Caco-2 (cell line): ENCODE measurements around the genes ZNF182, SSX5, SSX4B and SUV39H1.

- PRO-cap: no peak
- RRBS: no CpG with 5 or more reads among the region's 3 CpGs
Observed at GRCh38 chrX:46961160-46961622, 49.0 kb downstream of the JADE3 start.

DNA sequence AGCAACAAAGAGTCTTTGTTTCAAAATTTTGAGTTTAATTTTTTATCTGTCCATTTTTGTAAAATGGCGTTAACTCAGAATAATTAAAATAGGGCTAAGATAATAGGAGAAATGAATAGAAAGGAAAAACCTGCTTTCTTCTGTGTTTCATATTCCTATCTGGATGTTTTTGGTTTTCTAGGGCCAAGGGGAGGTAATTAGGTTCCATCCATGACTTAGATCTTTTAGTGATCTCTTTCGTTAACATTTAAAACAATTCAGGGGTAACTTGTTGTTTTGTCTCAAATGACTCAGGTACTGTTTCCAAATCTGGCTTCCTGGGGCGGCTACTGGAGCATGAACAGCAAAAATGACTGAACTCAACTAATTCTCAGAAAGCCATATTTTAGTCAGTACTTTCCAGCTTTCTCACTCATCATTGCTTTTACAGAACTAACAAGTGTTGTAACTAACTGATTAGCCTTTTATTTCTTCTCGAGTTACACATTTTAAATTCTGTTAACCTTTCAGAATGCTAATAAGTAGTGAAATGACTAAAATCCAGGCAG is 55.2 kb downstream of the JADE3 start:
- PRO-cap: no peak
- RRBS: no CpG with 5 or more reads among the region's 4 CpGs

DNA sequence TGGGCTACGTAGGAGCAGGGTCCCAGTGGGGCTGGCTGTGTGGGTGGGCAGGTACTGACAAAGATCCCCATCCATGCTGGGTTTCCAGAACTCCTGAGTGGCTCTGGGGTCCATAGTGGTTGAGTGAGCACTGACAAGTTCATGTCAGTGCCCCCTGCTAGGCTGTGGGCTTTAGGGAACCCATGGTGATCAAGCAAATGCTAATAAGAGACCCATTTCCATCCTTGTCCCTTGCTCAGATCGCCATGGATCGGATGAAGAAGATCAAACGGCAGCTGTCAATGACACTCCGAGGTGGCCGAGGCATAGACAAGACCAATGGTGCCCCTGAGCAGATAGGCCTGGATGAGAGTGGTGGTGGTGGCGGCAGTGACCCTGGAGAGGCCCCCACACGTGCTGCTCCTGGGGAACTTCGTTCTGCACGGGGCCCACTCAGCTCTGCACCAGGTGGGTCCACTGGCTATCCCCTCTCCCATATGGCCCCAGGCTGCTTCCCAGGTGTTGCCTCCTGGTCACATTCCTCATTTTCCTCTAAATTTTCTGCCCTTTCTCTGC is 4.9 kb downstream of the CDK16 start:
- PRO-cap: no peak
- RRBS: no CpG with 5 or more reads among the region's 10 CpGs

DNA sequence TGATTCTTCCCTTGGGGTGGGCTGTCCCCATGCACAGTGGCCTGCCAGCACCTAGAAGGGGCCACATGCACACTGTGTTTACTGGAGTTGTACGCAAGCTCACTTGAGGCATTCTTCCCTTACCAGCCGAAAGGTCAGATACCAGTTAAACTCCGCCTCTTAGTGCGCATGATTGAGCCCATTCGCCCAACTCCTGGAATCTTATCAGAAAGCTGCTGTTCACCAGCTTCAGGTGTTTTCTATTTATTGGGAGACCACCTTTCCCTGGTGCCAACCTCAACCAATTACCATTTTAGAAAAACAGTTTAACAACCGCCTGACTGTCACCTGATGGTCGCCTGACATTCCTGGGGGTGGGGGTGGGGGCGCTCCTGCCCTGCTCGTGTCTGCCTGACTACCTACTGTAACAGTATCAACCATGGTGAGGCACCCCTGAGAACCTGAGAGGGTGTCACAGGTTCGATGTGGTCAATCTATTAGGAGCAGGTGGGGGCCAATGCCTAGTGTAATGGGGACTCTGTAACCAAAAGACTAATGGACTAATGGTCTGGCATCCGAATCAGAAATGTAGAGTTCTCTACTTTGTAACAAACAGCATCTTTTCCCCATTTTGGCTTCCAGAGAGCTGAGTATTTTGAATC is 58.4 kb upstream of the ZNF157 start:
- PRO-cap: no peak
- RRBS: no CpG with 5 or more reads among the region's 11 CpGs

- PRO-cap: bidirectional peak, plus-strand start at chrX:47556356, minus-strand start at chrX:47556170
- RRBS: 3% methylated on average over 5 of the region's 25 CpGs
Observed at GRCh38 chrX:47555783-47556934, 4.8 kb upstream of the ARAF start.

GRCh38 chrX:47574527-47574984 is 7.7 kb upstream of the TIMP1 start:
- PRO-cap: no peak
- RRBS: no CpG with 5 or more reads among the region's 19 CpGs

- PRO-cap: unidirectional peak, plus-strand start at chrX:48003529; bidirectional peak, plus-strand start at chrX:48004147, minus-strand start at chrX:48004036
- RRBS: 5% methylated on average over 6 of the region's 57 CpGs
Observed at GRCh38 chrX:48003210-48004519, at the start of gene ZNF182. TSS of gene ZNF182 (minus strand) at chrX:48003989.

- PRO-cap: no peak
- RRBS: no CpG with 5 or more reads among the region's 11 CpGs
Observed at GRCh38 chrX:48196490-48196870, at the start of gene SSX5. TSS of gene SSX5 (minus strand) at chrX:48196795.

GRCh38 chrX:48411845-48412187 is at the start of gene SSX4B:
TSS of gene SSX4B (minus strand) at chrX:48411960.
- PRO-cap: no peak
- RRBS: no CpG with 5 or more reads among the region's 14 CpGs

DNA sequence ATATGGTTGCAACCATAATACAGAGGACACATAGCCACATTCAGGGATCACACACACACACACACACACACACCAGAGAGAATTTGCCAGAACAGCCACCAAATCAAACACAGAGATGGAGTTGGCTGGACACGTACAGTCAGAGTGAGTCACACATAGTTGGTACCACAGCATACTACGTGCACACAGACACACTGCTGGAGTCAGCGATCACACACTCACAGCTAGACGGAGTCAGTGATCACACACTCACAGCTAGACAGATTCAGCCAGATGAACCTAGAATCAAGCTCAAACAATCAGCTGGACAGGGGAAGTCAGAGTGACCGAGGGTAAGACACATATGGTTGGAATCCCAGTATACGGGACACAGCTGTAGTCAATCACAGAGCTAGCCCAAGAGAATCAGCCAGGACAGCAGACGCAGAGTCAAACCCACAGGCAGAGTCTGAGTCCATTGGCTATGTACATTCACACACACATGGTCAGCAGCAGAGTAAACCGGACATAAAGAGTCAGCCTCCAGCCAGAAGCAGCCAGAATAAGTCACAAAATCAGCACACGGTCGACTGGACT is 4.7 kb downstream of the SLC38A5 start:
- PRO-cap: no peak
- RRBS: no CpG with 5 or more reads among the region's 10 CpGs

DNA sequence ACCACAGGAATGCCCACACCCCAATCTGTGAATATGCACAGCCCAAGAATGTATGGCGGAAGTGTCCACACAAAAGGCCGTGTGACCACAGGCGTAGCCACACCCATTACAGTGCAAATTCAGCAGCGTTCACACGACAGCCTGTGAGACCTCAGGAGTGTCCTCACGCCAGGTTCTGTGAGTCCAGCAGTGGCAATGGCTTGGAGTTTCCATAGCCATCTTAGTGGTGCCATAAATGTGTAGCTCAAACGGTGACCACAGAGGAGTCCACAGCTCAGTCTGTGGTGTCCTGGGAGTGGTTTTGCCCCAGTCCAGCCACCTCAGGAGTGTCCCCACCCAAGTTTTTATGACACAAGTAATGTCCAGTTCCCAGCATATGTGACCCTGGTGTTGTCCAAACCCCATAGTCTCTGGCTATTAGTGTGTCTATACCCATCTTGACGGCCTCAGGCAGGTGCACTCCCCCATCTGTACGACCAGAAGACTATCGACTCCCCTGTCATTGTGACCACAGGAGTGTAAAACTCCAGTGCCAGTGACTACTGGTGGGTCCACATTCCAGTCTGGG is 11.7 kb downstream of the FTSJ1 start:
- PRO-cap: no peak
- RRBS: no CpG with 5 or more reads among the region's 10 CpGs

DNA sequence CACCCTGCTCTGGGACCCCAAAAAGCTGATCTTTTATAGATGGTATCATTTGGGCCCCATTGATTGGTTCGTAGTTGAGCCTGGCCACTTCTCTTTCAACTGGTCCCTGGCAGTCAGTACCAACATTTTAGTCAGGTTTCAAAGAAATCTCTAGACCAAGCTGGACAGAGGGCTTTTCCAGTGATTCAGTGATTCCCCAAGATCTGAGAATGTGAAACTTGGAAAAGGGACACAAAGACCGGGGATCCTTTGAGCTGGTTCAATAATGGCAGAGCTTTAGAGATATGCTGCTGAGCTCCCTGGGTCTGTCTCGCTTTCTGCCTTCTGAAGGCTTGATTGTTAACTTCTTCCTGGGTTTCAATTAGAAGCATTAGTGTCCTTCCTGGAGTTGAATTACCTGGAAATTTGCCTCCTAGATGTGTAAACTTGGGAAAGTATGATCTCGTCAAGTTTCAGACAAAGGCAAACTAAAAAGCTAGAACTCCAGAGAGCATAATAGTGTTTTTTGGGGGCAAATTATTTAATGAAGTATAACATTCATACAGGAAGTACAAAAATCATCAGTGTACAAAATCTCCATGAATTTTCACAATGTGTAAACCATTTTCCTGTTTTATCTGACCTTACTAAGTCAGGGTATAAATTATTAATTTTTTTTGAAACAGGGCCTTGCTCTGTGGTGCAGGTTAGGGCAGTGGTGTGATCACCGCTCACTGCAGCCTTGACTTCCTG is 1.3 kb upstream of the TBC1D25 start:
- PRO-cap: no peak
- RRBS: no CpG with 5 or more reads among the region's 5 CpGs

DNA sequence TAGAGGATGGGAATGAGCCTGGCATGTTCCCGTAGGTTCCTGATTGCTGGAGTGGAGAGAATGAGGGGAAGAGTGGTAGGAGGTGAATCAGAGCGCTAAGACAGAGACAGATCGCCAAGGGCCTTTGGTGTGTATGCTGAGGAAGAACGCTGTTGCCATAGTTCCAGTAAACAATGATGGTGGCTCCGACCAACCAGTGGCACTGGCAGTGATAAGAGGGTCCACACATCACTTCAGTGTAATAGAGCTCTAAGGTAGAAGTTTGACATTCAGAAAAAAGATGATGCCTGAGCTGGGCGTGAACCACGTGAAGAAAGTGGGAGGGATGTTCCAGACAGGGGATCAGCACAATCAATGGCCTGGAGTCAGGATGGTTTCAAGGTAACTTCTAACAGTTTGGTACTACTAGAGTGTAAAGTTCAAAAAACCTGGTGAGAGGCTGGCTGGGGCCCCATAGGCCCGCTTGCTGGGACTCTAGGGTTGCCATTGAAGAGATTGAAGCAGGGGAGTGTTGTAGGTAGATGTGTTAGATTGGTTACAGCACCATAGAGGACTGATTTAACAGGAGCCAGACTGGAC is 1.1 kb downstream of the TBC1D25 start:
- PRO-cap: no peak
- RRBS: no CpG with 5 or more reads among the region's 8 CpGs

DNA sequence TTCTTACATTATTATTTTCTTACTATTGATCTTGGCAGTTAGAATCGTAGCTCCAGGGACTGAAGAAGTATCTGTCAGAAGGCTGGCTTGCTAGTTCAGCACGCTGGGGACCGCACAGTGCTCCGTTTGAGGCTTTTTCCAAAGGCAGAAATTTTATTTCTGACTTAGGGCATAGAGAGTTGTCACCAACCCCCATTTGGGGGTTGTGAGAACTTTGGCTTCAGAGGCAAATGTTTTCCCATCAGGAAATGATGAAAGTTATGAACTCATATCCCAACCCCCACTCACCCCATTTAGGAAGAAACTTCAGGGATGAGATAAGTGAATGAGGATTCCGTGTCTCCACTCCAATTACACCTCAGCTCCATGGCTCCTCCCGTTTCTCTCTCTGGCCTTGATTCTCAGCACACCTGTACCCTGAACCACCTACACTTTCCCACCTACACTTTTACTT is 4.3 kb upstream of the WDR13 start:
- PRO-cap: no peak
- RRBS: no CpG with 5 or more reads among the region's 6 CpGs

DNA sequence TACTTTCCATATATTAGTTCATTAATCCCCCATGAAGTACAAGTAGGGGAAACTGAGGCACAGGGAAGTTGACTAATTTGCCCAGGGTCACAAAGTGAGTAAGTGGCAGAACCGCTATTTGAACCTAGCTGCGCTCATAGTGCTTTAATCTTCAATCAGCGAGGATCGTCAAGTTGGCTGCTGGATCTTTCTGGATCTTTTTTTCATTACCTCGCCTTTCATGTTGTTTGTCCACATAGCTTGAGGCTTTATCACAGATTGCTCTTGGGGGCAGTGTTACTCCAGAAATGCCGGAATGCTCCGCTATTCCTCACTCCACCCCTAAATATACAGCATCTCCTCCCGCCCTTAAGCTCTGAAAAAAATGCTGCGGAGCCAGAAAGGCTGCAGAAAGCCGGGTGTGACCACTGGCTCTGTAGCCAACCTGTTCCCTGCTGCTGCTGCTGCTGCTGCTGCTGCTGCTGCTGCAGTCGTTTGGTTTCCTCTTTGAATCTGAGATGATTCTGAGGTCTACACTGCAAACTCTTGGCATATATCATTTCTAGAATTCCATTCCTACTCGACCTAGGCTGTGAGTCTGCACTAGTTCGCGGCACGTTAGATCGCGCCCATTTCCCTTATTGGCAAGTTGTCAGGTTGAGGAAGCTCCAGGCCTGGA is 34.1 kb downstream of the WDR13 start:
- PRO-cap: no peak
- RRBS: 5% methylated on average over 4 of the region's 17 CpGs

DNA sequence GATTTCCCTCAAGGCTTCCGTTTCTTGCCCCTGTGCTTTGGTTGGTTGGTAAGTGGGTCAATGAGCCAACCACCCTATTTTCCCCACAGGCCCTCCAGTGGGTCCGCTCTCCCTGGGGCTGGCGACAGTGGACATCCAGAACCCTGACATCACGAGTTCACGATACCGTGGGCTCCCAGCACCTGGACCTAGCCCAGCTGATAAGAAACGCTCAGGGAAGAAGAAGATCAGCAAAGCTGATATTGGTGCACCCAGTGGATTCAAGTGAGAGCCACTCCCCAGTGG is 3.0 kb downstream of the WAS start:
- PRO-cap: no peak
- RRBS: no CpG with 5 or more reads among the region's 7 CpGs

DNA sequence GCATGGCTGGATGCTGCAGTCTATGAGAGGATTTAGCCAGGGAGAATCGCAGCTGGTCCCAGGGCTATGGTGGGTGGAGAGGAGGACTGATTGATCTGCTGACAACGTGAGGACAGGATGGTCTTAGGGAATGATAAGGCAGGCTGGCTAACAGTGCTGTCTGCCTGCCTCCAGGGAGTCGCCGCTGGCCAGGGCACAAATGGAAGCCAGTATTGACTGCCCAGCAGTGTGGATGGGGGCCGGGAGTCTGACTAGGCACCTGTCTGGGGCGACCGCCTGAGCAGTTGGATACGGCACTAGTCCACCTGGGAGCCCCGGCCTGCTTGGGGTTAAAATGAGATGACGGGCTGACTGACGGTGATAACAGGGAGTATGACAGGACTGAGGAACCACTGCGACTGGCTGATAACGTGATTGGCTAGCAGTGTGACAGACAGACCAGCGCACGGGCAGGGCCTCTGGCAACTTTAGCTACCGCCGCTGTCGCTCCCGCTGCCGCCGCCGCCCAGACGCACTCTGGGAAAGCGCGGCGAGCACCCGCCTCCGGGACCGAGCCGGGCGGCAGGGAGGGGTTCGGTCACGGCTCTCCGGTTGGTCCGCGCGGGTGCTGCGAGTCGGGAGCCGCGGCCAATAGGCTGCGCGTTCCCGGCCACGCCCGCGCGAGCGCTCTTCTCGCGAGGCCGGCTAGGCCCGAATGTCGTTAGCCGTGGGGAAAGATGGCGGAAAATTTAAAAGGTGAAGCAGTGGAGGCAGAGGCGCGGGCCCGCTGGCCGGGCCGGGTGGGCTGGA is at the start of gene SUV39H1:
Gene SUV39H1 (plus strand): TSS at position 666 of the 789 bp plus-strand sequence.
- PRO-cap: bidirectional peak, plus-strand start at position 713 of the sequence, minus-strand start at position 518 of the sequence
- RRBS: 3% methylated on average over 31 of the region's 61 CpGs

- PRO-cap: bidirectional peak, plus-strand start at chrX:48737399, minus-strand start at chrX:48737260; bidirectional peak, plus-strand start at chrX:48737705, minus-strand start at chrX:48737566
- RRBS: 3% methylated on average over 8 of the region's 61 CpGs
Observed at GRCh38 chrX:48736880-48738097, 24.3 kb upstream of the GLOD5 start.

GRCh38 chrX:48802298-48803165 is 665 bp downstream of the HDAC6 start:
- PRO-cap: bidirectional peak, plus-strand start at chrX:48802597, minus-strand start at chrX:48802401; bidirectional peak, plus-strand start at chrX:48802852, minus-strand start at chrX:48802806
- RRBS: 3% methylated on average over 5 of the region's 28 CpGs

- PRO-cap: no peak
- RRBS: no CpG with 5 or more reads among the region's 11 CpGs
Observed at GRCh38 chrX:48914446-48915309, 3.2 kb upstream of the SLC35A2 start.